Neutrophil (primary cell): ENCODE results near the genes ZNF722 and ZNF727.

DNA sequence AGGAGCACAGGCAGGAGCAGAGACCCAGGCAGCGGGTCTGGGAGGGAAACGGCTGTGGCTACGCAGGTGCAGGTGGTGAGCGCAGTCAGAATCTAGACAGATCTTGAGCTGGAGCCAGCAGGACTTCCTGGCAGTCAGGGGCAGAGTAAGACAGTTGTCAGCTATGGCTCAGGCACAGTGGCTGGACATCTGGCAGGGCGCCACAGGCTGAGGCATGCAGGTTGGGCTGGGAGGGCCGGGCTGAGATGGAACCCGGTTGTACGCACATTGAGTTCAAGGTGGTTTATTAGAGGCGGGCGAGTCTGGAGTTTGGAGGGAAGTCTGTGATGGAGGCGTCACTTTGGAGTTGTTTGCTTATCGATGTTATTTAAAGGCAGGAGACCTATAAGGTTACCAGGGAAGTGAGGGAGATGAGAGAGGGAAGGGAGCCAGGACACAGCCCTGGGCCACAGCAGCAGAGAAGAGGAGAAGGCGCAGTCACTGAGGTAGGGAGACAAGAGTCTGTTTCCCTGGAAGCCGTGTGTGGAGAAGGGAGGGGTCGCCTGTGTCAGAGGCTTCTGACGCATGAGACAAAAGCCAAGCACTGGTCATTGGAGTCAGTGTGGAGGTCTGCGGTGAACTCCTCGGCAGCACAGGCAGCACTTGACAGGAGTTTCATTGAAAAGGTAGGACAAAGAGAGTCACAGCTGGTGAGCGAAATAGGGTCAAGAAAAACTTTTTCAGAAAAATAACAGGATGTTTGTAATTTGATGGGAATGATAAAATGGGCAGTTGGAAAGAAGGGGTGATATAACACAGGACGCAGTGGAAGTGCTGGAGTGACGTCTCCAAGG, 73.9 kb downstream of the LANCL2 start:
- PRO-cap, result no peak

DNA sequence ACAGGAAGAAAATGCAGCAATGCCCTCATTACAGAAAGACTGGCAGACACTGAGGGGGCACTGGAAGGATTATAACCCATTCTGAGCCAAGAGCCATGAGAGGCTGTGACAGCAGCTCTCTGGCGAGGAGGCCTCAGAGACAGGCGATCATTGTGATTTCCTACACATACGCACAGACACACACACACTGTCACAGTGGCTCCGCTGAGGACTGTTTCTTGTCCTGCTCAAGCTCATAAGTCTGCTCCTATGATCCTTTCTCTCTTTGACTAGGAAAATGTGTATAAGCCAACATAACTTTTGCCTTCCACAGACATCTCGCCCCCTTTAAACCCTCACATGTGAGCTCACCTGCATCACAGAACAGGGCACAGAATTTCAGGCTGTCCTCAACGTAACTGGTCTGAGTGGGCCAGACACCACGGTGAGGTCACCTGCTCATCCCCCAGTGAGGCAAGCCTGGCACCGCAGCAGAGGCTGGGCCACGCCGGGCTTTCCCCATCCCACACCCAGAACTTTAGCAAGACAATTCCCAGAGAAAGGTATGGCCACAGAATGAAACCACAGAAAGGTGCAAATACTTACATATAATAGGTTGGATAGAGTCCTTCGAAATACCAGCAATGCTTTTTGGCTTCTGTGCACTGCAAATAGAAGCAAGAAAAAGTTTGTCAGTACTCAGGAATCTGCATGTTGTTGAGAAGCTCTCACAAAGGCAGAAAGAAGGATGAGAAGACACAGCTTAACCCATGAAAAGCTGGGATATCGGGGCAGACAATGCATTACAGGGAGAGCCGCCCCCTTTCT, 51.6 kb downstream of the VOPP1 start:
- PRO-cap, result no peak

DNA sequence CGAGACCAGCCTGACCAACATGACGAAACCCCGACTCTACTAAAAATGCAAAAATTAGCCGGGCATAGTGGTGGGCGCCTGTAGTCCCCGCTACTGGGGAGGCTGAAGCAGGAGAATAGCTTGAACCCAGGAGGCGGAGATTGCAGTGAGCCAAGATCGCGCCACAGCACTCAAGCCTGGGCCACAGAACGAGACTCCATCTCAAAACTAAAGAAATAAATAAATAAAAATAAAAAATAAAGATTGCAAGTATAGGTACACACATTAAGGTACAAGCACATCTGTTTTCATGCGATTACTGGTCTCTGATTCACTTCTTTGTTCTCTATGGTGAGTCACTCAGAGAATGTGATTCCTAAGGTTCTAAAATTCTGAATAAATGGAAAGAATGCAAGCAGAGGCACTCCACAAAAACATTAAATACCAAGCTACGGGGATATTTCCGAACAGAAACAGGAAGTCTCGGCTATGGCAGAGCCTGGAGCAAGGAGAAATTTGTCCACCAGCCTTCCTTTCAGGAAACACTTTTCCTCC, 1.5 kb downstream of the VOPP1 start:
- PRO-cap, result no peak

DNA sequence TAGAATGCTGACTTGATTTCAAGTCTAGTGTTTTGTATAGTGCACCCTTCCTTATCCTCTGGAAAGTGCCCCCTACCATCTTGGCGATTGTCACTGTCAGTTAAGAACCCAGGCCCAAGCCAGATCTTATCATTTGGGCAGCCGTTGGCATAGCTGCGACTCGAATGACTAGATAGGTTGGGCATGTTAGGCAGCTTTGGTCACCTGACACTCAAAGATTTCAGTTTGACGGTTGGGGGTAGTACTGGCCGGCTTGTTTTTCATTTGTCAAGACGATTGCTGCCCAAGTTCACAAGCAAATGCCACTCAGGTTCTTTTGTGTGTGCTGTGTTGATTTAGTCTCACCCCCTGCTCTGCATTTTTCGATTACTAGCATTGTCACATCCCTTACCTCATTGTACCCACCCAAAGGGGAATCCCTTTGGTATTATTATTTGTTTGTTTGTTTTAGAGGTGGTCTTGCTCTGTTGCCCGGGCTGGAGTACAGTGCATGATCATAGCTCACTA, 6.7 kb downstream of the NIPSNAP2 start:
- PRO-cap, result no peak

- PRO-cap, result no peak
These were observed 10.1 kb downstream of the SUMF2 start for GRCh38 chr7:56074041-56074712.

DNA sequence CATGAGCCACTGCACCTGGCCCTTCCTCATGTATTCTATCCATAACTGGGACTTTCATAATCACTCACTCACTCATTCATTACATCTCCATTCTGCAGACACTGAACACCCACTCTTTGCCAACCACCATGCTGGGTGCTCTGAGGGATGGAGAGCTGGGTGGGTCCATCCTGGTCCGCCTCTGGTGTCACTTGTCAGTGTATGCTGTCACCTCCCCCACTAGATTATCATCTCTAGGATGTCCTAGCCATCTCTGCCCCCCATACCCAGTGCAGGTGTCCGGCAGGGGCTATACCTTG, 2.4 kb downstream of the PHKG1 start:
- PRO-cap, result no peak

GRCh38 chr7:56174561-56174919, 58.3 kb upstream of the NUPR2 start:
- PRO-cap, result no peak

- PRO-cap, result no peak
These were observed 58.8 kb upstream of the NUPR2 start for GRCh38 chr7:56175022-56175445.

GRCh38 chr7:56287635-56288251, 171.5 kb upstream of the NUPR2 start:
- PRO-cap, result no peak

GRCh38 chr7:57343783-57344416, 106.1 kb upstream of the ZNF716 start:
- PRO-cap, result no peak

GRCh38 chr7:57375579-57376368, 74.2 kb upstream of the ZNF716 start:
- PRO-cap, result no peak

DNA sequence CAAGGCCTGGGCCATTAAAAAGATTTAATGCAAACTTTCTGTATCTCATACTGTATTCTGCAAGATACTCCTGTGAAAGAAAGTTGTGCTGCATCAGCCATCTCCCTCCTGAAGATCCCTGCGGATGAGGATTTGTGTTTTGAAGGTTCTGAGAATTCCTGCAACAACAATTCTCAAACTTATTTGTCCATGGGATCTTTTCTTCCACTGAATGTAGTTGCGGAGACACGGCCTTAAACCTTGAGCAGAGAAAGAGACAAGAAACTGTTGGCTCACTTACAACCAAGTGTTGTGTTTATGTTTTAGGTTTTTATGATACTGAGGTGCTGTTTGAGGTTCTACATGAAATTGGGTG, 1615.4 kb upstream of the ZNF722 start:
- PRO-cap, result no peak

DNA sequence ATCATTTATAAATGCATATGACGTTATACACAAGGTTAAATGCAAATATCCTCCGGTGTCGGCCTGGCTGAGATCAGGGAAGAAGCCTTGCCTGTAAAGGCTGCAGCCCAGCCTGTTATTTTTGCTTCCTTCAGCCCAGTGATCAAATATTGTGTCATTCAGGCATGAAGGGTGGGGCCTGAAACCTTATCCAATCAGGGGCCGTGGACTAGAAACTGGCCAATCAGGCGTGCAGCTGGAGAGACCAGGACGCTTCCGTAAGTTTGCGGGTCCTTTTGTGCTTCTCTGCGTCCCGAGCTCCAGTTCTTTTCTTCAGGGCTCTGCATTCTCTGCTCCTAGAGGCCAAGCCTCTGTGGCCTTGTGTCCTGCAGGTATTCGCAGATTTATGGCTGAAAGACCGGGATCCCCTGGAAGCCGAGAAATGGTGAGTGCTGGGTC, at the start of gene ZNF722:
Gene ZNF722 (plus strand): TSS at position 273 of the 438 bp plus-strand sequence.
- PRO-cap, result no peak

DNA sequence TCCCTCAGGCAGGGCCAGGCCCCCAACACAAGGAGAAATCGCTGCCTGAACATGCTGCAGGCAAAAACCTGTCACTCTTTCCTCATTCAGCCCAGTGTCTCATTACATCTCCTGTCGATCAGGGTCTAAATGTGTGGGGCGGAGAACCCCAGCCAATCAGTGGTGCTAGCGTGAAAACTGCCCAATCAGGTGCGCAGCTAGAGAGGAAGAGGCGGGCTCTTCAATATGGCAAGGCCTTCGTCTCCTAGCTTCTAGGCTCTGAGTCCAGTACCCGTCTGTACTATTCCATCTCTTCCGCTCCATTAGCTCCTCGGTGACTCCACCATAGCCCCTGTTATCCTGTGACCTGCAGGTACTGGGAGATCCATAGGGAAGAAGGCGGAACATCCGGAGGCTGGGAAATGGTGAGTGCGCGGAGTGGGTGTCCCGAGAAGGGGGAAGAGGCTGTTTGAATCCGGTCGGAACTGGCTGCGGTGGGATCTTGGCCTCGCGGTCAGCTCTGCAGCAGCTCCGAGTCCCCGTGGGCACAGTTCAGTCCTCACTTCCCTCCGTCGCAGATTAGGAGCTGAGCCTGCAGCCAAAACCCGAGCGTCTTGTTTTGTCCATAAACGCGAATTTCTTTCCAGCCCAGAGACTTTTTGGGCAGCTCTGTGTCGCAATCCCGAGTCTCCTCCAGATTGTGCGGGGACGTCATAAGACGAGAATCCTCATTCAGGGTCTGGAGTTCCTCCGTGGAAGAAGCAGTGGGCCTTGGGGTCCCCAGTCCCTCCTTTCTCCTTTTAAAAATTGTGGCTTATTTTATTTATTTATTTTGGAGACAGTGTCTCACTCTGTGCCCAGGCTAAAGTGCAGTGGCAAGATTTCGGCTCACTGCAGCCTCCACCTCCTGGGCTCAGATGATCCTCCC, at the start of gene ZNF727:
Gene ZNF727 (plus strand): TSS at position 214 of the 907 bp plus-strand sequence.
- PRO-cap, result no peak

DNA sequence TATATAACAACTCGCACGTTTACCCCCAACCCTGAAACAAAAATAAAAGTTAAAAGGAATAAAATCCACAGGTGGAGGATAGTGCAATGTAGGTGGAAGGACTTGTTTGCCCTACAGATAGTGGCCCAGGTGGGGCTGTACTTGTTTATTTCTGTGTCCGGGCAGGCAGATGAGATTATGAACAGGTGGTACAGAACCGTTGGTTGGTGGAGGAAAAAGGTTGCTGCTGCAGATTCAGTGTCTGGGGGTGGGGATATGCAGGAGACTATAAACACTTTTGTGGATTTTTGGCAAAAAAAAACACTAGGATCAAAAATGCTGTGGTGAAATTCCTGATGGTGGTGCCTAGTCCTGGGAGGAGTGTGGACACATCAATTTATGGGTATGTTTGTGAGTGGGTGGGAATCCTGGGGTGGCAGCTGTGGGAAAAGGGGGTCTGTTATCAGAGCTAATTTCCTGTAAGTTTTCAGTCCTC, 4.9 kb downstream of the ZNF680 start:
- PRO-cap, result no peak

GRCh38 chr7:64574445-64575394, 11.8 kb upstream of the ZNF680 start:
- PRO-cap, result no peak

GRCh38 chr7:65873655-65874432, 970 bp downstream of the VKORC1L1 start:
- PRO-cap, result no peak

- PRO-cap, result no peak
These were observed 30.0 kb downstream of the GUSB start for GRCh38 chr7:65951986-65952477.

DNA sequence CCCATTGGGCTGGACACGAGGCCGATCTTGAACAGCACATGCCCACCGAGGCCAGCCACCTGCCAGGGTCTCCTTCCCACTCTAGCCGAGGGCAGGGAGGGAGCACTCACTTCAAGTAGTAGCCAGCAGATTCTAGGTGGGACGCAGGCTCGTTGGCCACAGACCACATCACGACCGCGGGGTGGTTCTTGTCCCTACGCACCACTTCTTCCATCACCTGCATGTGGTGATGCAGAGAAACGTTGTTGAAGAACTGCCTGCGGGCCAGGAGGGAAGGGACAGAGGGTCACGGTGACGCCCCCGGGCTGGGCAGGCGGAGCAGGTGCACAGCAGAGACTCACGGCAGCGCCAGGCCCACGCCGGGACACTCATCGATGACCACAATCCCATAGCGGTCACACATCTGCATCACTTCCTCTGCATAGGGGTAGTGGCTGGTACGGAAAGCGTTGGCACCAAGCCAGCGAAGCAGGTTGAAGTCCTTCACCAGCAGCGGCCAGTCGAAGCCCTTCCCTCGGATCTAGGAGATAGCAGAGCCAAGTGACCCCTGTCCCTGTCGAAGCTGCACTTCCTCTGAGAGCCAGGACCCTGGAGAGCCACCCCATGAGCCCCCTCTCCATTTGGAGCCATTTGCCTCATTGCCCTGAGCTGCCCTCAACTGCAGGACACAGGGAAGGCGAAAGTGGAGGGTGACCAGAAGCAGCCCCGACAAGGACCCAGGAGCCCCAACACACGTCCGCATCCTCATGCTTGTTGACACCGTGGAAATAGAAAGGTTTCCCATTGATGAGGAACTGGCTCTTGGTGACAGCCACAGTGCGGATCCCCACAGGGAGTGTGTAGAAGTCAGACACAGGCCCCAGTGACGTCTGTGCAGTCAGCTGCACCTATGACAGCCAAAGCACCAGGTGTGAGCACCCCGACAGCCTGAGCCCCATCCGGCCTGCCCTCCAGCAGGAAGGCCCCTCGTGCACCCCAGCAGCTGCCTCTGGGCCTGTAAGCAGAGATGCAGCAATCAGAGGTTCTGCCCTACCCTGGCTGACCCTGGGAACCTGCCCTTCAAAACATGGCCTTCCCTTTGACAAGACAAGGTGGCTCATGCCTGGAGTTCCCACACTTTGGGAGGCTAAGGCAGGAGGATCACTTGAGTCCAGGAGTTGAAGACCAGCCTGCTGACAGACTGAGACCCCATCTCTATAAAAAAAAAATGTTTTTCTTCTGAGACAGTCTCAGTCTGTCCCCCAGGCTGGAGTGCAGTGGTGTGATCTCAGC, 7.4 kb downstream of the GUSB start:
- PRO-cap, result no peak

DNA sequence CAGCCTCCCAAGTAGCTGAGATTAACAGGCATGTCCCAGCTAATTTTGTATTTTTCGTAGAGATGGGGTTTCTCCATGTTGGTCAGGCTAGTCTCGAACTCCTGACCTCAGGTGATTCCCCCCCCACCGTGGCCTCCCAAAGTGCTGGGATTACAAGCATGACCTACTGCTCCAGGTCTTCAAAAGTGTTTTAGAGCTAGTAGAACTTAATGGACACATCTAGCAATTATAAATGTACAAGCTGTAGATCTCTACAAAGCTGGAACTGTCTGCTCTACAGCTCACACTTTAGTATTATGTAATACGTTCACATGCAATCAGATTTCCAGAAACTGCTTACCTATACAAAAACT, 39.4 kb upstream of the ASL start:
- PRO-cap, result no peak